Camera-type eye (tissue), 1 donor: ENCODE data around the gene SPRY1.

DNA sequence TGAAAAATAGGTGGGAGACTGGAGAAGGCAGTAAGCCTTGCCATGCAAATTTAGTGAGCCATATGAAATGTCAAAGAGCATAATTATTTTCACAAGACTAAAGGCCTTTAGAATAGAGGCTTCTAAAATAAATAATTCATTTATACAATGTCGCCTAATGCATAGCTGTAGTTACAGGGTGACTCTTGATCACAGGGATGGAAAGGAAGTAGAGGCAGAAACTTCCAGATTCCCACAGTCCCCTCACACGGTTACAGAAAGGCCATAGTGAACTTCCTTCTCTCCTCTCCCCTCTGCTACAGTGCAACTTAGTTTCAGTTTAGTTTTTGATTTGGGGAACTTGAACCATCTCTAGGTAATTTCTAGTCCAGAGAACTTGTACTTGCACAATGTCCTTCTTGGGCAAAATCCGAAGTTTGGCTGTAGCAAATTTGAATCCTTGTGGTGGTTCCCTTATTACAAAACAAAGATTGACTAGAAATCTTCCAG is 1.3 kb upstream of the BLTP1 start:
- RAMPAGE, long total RNA, result no peak

GRCh38 chr4:122353645-122354059 is 25.2 kb upstream of the ADAD1 start:
- RAMPAGE, long total RNA, result no peak

DNA sequence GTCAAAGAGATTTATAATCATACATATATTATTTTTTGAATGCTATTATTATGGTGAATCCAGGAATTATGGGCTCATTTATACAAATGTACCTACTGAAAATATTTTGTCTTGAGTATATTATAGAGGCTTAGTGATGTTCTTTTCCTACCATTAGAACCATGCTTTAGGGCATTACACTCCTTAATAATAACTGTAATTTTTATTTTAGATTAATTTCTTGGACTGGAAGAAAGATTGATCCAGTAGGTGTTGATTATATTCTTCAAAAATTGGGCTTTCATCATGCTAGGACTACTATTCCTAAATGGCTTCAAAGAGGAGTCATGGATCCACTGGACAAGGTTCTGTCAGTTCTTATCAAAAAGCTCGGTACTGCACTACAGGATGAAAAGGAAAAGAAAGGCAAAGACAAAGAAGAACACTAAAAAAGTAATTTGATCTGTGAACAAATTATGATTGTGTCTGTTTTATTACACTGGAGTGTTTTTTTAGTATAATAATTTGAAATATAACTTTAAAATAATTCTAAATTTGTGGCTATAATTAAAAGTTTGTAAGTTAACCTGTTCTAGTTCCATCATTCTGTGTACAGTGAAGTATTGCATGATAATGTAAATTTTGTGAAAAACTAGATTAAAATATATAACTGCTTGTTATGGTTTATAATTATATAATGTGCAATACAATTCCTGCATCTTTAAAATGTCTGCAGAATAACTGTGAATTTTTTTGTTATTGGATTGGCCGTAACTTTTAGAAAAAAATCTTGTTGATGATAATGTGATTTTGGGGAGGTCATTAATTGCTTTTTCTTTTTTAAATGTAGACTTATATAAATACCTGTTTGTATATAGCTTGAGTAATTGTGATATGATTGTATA is 16.7 kb upstream of the ADAD1 start:
- RAMPAGE, long total RNA, result no peak

- RAMPAGE, long total RNA, result no peak
These were observed 32.3 kb upstream of the BBS12 start for GRCh38 chr4:122700078-122700716.

DNA sequence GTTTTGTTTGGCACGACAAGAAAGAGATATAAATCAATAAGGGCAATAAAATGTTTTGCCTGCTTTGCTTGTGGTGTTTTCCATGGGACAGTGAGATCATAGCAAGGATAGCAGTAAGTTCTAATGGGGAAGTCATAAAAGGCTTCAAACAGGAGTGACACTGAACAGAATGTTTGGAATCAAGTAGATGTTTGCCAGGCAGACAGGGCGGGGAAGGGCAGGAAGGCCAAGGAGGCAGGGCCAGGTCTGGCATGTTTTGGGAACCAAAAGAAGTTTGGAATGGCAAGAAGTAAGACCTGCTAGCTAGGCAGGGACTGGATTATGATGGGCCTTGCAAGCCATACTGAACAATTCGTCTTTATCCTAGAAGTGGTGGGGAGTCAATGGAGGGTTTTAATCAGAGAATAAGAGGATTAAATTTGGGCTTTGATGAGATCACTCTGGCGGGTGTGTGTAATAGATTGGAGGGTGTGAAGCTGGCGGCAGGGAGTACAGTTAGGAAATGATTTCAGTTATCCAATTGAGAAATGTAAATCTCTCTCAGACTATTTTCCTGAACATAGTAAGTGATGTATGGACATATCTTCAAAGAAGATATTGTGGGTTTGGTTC is 16.5 kb downstream of the FGF2 start:
- RAMPAGE, long total RNA, result no peak

- RAMPAGE, long total RNA, result no peak
These were observed at the start of gene SPRY1 for GRCh38 chr4:123396420-123397129. SPRY1 (plus strand) TSS chr4:123396795.

GRCh38 chr4:123488708-123489423 is 92.3 kb downstream of the SPRY1 start:
- RAMPAGE, long total RNA, result no peak

DNA sequence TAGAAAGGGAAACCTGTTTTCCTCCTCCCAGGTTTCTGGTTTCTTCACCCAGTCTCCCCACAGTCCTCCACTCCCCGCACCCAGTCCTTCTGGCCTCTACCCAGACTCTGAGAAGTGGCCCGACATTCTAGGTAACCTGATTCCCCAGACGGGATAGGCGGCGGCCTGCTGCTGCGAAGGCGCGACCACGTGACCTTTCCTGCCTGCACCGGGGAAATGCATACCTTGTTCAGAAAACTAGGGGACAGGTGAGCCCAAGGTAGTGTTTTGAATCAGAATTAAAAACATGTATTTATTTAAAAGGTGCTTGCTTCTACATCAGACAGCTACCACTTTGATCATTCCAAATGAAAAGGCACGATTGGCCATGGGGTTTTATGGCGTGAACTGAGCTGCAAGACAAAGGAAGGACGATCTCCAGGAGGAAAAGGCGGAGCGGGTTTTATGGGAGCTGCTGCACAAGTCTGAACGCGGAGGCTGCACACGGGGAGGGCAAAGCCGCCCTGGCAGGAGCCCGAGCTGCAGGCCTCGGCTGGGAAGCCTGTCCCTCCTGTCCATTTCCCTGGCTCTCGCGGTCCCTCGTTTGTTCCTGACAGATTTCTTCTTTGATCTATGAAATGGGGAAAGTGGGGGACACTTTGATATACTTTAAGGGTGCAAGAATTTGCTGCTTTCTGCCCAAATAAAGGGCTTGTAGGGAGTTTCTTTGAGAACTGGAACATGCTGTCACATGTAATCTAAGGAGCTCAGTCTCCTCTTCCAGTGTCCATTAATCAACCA is 150.8 kb downstream of the SPRY1 start:
- RAMPAGE, long total RNA, result no peak

- RAMPAGE, long total RNA, result no peak
These were observed 191.3 kb downstream of the SPRY1 start for GRCh38 chr4:123587571-123588579.

DNA sequence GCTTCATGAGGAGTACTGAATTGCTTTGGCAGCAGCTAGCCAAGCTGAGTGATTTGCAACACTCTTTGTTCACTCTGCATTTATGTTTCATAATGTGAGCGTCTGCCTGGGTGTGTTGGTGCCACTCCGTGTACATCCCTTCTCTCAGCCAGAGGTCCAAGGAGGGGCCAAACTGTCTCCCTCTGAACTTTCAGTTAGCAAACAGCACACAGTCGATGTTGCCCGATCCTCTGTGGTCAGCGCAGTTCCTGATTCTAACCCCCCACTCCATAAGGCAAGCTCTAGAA is 348.3 kb downstream of the SPRY1 start:
- RAMPAGE, long total RNA, result no peak

- RAMPAGE, long total RNA, result no peak
These were observed 435.5 kb downstream of the SPRY1 start for GRCh38 chr4:123832006-123832626.

GRCh38 chr4:123896428-123897122 is 500.0 kb downstream of the SPRY1 start:
- RAMPAGE, long total RNA, result no peak

GRCh38 chr4:123985990-123986356 is 589.4 kb downstream of the SPRY1 start:
- RAMPAGE, long total RNA, result no peak

DNA sequence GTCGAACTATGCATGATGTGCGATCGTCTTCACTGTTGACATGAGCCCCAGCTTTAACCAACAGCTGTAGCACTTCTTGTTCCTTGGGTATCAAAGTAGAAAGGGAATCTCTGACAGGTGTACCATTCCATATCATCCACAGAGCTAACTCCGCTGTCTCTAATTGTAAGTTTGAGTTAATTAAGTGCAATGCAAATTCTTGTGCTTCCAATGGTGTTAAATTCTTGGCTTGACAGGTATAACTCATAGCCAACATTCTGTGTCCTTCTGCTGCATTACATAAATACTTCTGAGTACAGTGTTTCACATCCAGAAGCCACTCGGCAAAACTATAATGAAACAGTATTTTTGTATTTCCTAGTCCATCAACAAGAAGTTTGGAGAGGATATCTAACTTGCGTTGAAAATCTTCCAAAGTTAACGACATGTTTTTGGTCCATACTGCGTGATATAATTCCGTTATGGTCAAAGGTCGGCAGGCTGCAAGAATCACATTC is 40.8 kb downstream of the ANKRD50 start:
- RAMPAGE, long total RNA, result no peak

DNA sequence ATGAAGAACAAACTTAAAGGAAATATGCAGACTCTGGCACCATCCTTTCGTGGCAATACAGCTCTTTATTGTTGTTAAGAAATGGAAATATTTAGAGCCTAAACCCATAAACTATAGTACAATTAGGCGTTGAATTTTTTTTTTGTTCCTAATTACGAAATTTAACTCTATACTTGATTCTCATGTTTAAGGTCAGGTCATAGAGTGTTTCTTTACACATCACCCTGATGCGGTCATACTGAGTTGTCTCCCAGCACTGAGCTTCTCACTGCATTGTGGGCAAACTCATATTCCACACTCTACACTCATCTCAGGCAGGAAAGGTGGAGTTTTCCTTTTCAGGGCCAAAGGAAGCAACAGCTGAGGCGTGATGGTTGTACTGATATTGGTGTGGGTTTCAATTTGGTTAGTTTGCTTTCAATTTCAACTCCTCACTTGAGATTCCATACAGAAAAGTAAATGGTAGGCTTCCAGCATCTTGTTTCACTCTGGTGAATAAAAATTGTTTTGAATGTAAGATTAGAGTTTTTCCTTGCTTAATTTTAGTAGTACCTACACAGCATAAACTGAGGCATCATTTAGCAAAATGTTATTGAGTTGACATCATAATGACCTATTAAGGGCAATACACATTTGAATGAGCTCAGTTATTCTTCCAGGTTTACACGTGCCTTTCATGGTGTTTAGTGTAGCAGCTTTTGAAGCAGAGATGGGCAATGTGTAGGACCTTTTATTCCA is 75.5 kb downstream of the FAT4 start:
- RAMPAGE, long total RNA, result no peak

DNA sequence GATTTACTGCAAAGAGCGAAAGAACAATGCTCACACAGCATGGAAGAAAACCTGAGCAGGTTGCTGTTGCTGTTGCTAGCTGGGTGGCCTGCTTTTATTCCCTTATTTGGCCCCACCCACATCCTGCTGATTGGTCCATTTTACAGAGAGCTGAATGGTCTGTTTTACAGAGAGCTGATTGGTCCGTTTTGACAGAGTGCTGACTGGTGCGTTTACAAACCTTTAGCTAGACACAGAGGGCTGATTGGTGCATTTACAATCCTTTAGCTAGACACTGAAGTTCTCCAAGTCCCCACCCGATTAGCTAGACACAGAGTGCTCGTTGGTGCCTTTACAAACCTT is 940.8 kb downstream of the FAT4 start:
- RAMPAGE, long total RNA, result no peak

GRCh38 chr4:126483574-126484450 is 1148.9 kb upstream of the INTU start:
- RAMPAGE, long total RNA, result no peak

DNA sequence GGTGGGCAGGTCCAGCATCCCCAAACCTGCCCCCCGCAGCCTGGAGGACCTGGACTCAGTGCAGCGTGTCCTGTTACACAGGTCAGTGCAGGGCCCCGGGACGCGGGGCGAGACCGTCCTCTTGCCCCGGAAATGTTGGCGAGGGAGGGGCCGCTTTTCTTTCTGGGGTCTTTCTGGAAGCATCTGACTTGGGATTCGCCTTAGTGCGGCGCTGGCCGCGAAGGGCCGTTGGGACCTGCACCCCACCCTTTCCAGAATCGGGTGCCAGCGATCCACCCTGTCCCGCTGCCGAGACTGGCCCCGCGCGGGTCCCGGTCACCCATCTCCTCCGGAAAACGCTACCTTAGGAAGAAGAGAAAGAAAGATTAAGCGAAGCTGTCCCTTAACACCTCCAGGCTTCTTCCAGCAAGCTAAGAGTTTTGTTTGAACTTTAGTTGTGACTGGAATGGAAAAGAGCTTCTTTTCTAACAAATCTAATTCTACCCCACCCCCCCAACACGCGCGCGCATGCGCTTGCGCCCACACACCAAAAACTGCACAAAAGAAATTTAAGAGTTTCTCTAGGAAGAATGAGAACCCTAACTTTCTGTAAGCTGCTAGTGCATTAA is 9.2 kb upstream of the INTU start:
- RAMPAGE, long total RNA, result no peak

- RAMPAGE, long total RNA, result no peak
These were observed 16.5 kb downstream of the LARP1B start for GRCh38 chr4:128077610-128077999.

DNA sequence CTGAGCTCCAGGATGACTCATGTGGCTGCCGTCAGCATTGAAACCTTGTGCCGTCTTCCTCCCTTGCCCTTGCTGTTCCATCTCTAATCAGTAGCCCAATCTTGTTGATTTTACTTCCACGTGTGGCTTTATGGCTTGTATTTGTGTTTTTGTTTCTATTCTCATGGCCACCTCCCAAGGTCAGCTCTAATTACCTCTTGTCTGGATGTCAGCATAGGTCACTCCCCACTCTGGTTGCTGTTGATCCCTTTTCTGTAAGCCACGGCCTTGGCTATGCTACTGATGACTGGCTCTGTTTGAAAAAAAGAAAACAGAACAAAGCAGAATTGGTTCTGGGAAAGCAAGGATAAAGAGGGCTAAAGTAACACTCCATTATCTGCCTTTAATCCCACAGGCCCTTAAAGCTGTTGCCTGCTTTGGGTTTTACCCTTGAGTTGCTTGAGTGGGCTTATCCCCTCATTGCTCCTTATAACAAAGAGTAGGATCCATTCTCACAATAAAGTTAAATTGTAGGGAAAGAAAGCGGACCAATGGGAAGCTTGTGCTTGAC is 173.8 kb upstream of the PGRMC2 start:
- RAMPAGE, long total RNA, result no peak